LUHMES (cell line): ENCODE measurements around the genes ASB17 and GIPC2.

GRCh38 chr1:71080032-71080490, 774 bp downstream of the ZRANB2 start:
- PRO-cap = no peak

DNA sequence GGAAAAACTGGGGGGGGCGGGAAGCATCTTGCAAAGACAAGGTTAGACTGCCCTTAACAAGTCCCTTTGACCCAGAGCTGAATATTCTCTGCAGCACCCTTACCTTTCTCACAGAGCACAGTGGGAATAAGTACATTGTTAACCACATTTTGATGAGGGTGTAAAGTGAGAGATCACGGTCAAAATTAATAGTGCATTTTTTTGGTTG, 275.7 kb downstream of the NEGR1 start:
- PRO-cap = no peak

GRCh38 chr1:74718954-74719599, 13.8 kb downstream of the CRYZ start:
- PRO-cap = no peak

- PRO-cap = no peak
These were observed 334 bp upstream of the LHX8 start for GRCh38 chr1:75133954-75134153.

- PRO-cap = no peak
These were observed 22.0 kb downstream of the SLC44A5 start for GRCh38 chr1:75588993-75589196.

- PRO-cap = bidirectional peak, plus-strand start at chr1:75616310, minus-strand start at chr1:75616158; unidirectional peak, minus-strand start at chr1:75616689; unidirectional peak, minus-strand start at chr1:75616805
These were observed 5.3 kb upstream of the SLC44A5 start for GRCh38 chr1:75615877-75616922.

- PRO-cap = no peak
These were observed 8.1 kb downstream of the ACADM start for GRCh38 chr1:75732569-75732980.

DNA sequence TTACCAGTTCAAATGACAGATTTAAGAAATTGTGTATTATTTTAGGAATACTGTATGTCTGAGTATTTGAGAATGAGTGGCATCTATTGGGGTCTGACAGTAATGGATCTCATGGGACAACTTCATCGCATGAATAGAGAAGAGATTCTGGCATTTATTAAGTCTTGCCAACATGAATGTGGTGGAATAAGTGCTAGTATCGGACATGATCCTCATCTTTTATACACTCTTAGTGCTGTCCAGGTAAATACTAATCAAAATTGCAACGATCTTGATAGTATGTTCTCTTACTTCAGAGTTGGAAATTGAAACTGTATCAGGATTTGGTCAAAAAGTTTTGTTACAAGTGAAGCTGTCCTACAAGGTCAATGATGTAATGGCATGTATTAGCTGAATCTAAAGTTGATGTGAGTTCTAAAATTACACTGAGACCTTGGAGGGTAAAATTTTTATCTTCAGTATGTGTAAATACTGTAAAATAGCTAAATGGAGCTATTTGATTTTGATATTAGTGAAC, 3.1 kb downstream of the RABGGTB start:
- PRO-cap = unidirectional peak, plus-strand start at position 364 of the sequence

- PRO-cap = no peak
These were observed at the start of gene ASB17 for GRCh38 chr1:75932279-75932600. TSS of gene ASB17 (minus strand) at chr1:75932404.

DNA sequence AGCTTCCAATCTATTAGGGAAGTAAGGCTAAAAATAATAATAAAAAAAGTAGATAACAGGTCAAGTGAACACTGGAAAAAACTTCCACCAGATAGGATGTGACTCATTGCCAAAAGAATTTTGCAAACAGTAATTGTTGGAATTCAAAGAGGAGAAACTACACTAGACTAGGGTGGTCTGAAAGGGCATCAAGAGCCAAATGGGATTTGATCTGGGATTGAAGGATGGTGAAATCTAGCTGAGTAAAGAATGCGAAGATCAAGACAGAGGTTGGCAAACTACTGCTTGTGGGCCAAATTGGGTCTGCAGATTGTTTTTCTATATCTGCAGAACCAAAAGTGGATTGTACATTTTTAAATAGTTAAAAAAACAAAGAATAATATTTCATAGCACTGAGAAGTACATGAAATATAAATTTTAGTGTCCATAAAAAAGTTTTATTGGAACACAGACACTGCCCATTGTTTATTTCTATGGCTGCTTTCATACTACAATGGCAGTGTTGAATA, 5.9 kb upstream of the ST6GALNAC3 start:
- PRO-cap = no peak

DNA sequence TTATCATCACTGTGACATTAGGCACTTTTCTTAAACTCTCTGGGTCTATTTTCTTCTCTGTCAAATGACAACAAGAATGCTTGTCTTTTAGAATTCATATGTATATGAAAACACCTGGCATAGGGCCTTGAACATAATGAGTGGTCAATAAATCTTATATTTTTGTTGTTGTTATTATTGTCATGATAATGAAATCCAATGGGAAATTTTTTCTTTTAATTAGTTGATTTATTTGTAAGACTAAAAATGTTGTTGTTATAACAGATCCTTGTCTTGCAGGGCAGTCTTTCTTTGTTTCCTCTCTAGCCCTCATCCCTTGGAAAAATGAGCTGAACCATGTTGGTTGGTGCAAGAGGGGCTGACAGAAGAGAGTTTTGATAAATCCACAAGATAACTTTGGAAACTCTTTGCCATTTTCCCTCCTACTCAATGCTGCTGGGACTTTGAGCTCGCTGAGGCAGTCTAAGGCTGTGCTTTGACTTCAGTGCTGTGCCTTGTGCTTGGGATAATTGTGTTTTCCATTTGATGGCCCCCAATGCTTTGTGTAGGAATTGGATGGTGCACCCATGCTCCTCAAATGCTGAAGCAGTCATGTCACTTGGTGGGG, 31.6 kb downstream of the ST6GALNAC3 start:
- PRO-cap = no peak

DNA sequence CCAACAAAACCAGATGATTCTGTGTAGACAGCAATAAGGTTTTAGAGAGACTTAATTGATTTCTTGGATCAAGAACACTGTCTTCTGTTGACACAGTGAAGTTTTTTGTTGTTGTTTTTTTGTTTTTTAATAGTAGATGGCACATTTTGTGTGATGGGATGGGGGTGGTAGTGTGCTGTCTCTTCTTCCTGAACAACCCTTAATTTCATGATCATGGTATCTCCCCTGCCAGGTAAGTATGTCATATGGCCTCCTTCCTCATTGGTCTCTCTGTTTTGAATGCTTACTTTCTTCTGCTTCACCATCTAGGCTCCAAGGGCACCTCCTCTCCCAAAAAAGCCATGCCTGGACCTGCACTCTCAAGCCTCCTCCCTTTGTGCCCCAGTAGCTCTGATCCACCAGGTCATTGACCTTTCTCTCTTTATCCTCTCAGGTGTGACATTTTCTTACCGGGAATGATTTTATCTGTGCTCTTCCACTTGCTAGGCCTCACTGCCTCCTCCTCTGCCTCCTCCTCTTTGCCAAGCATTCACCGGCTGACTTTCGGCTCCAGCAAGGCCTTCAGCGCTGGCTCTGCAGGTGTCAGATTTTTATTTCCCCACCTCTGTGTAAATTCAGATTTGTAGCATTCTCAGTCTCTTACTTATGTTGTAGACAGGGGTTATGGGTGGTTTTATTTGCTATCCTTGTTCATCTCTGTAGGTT, 91.4 kb downstream of the ST6GALNAC5 start:
- PRO-cap = no peak

DNA sequence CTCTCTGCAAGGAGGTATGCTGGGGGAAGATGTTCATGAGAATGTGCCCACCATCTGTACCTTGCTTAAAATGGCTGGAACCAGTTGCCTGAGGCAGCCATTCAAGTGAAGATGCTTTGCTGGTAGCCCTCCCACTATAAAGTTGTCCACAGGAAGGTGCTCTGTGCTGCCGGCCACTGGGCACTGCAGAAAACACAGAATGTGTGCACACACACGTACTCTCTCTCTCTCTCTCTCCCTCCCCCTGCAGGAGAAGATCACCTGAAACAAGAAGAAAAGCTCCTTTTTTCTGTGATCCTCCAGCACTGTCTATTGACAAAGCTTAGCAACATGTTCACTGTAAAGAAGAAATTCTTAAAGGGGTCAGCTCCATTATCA, 134.8 kb downstream of the PIGK start:
- PRO-cap = no peak

DNA sequence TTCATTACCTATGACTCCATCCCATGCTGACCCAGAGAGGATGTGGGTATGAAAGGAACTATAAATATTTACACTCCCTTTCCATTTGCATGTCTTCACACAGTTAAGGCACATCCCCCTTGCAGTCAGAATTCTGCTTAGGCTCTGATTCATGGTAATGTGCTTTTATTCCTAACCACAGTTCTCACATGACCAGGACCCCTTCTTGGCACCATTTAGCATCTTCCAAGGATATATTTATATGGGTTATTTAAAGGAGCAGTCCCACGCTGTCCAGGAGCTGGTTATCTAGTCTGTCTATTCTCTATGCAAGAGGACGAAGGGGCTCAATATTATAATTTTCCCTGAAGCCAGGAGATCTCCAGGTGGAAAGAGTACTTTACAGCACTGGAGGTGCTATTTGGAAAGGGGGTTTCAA, 89.2 kb downstream of the AK5 start:
- PRO-cap = no peak

DNA sequence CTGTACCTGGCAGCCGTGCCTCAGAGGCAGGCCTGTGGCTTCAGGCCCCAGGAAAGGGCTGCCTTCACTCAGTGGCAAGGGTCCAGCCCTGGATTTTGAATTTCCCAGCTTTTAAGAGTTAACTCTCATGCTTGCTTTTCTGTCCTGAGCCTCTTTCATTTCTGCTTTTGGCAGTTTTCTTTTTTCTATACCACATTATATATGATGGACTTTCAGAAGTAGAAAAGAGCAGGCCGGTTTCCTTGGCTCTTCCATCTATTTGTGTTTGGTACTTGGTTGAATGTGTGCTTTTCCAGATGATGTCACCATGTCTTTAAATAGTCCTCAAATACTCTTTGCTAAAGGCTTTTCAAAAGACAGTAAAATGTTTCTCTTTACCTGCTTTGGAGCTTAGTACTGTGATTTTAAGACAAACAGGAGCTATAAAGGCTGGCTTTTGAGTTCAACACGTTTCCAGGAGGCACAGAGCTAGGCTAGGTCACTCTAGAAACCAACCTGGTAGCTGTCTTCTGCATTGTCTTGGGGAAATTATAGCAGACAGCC, 186.7 kb downstream of the AK5 start:
- PRO-cap = no peak

- PRO-cap = no peak
These were observed 17.0 kb downstream of the MIGA1 start for GRCh38 chr1:77796418-77796845.

GRCh38 chr1:78045615-78045701, 308 bp upstream of the GIPC2 start:
- PRO-cap = no peak

- PRO-cap = bidirectional peak, plus-strand start at chr1:78046445, minus-strand start at chr1:78046401
These were observed at the start of gene GIPC2 for GRCh38 chr1:78045702-78046927. TSS of gene GIPC2 (plus strand) at chr1:78045966.

DNA sequence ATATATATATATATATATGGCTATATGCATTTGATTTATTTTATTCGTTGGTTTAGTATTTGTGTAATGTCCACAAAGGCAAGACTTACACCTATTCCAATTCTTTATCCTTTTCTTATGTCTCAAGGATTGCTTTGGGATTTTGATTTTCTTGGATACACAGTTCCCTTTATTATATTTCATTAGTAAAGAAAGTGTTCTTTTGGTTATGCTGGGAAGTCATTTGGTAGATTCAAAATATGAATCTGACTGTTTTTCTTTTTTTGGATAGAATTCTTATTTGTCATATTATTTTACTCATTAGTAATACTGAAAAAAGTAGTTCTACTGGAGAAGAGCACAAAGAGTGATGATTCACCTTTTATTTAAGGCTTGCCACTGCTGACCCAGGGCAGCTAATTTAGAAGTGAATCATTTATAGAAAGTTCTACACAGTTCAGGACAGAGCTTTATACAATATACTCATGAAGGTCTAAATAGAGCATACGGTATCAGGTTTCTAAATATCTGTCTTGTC, 24.8 kb downstream of the GIPC2 start:
- PRO-cap = no peak

- PRO-cap = no peak
These were observed 97.4 kb downstream of the GIPC2 start for GRCh38 chr1:78143224-78143471.